Cardiac atrium fibroblast (primary cell): ENCODE data around the genes GLYATL3, PGK2 and MCM3.

- RAMPAGE, long total RNA: no peak
Measured at GRCh38 chr6:49499714-49500177, at the start of gene GLYATL3. GLYATL3 (plus strand) TSS chr6:49499923.

- RAMPAGE, long total RNA: no peak
Measured at GRCh38 chr6:49556370-49556862, 5.9 kb downstream of the C6orf141 start.

- RAMPAGE, long total RNA: no peak
Measured at GRCh38 chr6:49786911-49787702, at the start of gene PGK2. PGK2 (minus strand) TSS chr6:49787285.

- RAMPAGE, long total RNA: no peak
Measured at GRCh38 chr6:51671907-51672108, 415.6 kb downstream of the PKHD1 start.

DNA sequence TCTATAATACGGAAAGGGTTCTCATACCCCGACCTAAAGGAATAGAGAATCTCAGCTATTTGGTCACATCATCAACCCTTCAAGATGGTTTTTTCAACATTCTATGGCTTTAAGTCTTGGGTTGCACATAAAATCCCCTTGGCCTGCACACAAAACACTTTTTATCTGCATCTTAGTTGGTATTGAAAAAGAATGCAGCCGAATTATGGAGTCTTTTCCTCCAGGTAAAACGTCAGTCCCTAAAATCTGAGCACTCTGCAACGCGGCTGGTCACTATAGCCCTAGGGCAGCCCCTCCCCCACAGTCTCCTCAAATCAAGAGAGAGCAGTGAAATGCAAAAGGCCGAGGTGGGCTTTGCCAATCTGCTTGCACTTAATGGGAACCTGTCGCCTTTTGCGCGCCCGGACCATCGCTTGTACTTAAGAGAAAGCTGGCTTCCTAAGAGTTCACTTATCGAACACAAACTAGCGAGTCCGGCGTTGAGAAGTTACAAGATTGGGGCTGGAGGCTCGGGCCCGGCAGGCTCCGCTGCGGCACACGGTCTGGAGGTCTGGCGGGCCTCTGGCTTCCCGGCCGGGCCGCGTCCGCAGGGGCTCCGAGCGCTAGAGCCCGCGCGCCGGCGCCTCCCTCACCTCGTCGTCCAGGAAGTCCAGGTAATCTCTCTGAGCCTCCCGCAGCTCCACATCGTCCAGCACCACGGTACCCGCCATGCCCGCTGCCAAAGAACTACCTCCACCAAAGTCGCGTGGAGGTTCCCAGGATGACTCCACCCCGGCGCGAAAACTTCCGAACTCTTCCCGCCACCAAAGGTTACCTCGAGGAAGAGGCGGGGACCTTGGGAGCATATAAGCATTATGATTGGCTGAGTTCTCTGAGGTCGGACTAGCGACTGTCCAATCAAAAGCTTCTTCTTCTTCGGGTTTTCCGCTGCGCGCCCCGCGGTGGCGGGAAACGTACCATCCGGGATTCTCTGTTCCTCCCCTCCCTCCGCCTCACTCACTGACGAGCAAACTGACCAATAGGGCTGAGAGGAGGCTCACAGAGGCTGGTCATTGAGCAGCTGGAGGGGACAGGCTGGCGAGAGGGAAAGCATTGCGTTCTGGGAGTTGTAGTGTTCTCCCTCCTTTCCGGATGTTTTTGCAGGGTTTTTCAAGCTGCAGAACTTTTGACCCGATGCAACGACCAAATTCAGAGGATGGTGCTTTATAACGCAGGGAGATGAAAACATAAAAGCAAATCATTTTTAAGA lies at the start of gene MCM3:
MCM3 (minus strand) TSS at position 778 of the 1,249 bp plus-strand sequence.
- RAMPAGE, long total RNA: no peak

DNA sequence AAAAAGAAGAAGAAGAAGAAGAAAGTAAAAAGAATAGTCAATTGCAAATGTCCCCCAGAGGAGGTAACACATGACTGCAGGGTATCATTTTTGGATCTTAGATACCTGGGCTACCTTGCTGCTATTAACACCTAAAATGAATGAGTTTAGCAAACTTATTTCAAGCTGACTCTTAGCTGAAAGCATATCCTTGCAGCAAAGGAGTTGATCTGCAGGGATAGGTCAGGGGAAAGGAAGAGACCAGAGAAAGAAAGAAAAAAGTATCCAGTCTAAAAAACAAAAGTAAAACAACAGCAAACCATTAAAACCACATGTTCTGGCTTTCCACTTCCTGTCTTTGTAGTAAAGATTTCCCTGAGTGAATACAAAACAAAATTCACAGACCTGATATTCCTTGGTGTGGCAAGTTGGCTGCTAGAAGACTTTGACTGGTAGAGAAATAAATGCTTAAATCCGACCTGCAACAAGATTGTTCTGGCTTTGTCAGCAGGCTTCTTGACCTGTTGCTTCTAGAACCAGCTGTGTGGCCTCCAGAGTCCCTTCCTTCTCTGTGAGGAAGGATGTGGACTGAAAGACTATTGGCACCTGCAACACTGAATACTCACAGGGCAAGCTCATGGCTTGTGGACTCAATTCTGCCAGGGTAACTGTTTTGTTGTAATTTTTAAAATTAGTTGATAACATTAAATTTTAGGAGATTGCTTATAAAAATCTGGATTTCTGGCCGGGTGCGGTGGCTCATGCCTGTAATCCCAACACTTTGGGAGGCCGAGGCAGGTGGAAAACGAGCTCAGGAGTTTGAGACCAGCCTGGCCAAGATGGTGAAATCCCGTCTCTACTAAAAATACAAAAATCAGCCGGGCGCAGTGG lies 23.5 kb upstream of the MCM3 start:
- RAMPAGE, long total RNA: no peak

GRCh38 chr6:52403003-52403642 lies 17.0 kb upstream of the EFHC1 start:
- RAMPAGE, long total RNA: no peak

DNA sequence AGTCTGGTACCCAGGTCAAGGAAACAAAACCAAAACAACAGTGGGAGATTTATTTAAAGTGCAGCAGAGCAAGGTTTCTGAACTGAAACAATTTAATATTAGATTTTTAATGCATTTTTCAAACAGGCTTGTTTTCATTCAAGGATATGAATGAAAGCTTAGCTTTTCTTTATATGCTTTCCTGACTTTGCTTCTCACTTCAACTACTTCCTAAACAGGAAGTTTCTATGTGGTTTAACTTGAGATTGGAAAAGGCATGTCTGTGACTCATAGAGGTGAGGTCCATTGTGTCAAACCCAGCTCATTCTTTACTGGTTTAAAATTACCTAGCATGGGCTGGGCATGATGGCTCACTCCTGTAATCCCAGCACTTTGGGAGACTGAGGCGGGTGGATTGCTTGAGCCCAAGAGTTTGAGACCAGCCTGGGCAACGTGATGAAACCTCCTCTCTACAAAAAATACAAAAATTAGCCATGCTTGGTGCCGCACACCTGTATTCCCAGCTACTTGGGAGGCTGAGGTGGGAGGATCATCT lies 34.4 kb downstream of the EFHC1 start:
- RAMPAGE, long total RNA: no peak

DNA sequence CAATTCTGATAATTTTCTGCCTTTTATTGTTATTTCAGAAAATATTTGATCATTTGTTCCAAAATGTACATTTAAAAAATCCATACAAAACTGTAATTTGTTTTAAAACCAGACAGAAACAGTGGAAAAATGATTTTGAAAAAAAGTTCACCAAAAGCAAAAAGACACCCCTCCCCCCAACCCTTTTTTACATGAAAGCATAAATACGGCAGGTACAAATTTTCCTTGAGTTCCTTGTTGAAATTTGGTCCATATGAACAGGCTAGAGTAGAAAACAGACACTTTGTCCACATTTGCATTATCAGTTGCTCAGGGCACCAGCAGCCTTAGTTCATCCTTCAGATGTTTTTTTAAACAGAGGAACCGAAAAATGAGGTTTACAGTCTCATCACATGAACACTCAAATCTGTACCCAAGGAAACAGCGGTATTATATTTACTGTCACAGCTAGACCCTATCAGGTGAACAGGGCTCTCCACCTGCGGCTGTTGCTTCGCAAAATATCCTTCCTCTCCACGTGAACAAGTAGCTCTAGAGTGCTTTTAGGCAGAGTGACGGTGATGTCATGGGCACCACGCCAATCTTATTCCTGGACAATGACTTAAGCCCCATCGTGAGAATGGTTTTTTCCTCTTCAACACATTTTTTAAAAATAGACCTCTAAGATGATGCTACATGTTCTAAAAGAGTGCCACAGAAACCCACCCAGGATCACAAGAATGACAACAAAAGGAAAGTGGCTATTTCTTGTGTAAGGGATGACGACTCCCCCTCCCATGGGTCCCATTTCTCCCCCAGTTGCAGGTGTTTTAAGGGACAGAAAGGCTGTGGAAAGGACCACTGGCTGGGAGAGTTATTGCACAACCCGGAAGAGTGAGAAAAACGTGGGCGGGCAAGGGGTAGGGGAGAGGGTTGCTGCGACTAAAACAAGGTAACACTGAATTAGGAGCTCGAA lies 77.5 kb downstream of the EFHC1 start:
- RAMPAGE, long total RNA: no peak

DNA sequence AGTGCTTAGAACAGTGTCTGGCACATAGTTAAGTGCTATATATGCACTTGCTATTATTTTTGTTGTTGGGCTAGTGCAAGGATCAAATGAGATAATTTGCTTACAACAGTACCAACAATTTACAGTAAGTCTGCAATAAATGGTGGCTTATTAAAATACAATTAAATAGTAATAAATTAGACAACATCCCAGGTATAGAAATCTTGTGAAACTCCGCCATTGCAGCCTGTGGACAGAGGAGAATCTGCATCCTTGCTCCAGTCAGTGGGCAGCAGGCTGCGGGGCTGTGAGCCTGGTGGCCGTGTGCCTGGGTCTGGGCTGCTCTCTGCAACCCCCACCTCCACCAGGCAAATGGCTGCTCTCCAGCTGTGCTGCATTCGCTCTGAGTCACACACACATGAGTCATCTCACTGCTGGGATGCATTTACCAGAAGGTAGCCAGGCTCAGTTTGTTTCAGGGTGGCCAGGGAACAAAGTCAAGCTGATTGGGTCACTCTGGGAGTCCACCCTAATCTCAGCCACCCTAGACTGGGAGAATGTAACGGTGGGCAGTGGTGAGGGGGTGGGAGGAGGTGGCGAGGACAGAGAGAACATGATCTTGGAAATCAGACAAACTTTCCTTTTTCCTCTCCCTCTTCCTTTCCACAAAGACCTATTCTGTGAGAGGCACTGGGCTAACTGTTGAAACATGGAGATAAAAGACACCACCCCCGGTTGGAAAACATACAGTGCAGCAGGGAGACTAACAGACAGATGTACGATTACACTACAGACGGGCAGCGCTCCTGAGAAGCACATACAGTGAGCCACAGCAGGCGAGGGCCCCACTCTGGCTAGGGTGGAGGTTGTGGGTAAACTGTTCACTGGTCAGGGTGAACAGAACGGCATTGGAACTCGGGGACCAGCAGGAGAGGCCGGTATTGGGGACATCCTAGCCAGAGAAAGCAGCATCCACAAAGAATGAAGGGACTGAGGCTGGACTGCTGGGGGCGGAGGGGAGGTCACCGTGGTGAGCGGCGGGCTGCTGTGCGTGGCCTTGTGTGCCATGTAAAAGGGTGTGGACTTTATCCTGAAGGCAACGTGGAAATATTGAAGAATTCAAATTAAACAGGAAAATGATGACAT lies 59.2 kb downstream of the TRAM2 start:
- RAMPAGE, long total RNA: no peak

DNA sequence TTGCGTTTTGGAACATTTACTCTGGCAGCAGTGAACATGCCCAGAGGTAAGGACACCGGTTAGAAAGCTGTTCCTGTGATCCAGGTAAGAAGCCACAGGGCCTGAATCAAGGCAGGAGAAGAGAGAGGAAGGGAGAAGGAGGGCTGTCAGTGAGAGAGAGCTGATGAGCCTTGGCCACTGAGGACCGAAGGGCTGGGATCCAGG lies 58.5 kb downstream of the TRAM2 start:
- RAMPAGE, long total RNA: no peak

DNA sequence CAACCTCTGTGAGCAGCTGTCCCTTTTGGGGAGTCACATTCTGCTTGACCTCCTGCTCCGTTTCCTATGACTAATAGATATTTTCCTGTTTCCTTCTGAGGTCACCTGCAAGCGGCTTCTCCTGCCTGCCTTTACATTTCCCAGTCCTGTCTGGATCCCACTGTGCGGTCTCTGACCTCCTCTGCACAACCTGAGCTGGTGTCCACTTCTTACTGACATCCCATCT lies 54.2 kb downstream of the TRAM2 start:
- RAMPAGE, long total RNA: no peak

GRCh38 chr6:53112316-53112868 lies 36.2 kb downstream of the GCM1 start:
- RAMPAGE, long total RNA: no peak

- RAMPAGE, long total RNA: no peak
Measured at GRCh38 chr6:53236316-53237047, 87.8 kb upstream of the GCM1 start.

- RAMPAGE, long total RNA: no peak
Measured at GRCh38 chr6:53281702-53282499, 66.8 kb downstream of the ELOVL5 start.

GRCh38 chr6:53303657-53304398 lies 44.9 kb downstream of the ELOVL5 start:
- RAMPAGE, long total RNA: no peak

DNA sequence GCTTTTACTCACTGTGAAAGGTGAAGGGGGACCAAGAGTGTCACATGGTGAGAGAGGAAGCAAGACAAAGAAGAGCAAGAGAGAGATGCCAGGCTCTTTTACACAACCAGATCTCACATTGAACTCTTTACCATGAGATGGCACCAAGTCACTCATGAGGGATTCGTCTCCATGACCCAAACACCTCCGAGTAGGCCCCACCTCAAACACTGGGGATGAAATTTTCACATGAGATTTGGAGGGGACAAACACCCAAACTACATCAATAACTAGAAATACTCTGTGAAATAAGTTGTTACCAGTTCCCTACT lies 16.9 kb downstream of the ELOVL5 start:
- RAMPAGE, long total RNA: no peak

DNA sequence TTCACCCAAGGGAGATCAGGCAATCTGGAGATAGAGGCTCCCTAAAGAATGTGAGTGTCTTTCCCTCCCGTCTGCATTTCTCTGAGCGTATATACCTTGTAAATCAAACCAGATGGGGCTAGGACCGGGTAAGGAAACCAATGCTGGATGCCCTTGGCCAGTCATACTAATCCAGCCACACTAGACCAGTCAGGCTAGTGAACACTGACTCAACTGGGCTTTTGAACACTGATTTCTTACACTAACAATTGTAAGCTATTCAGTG lies 8.0 kb downstream of the ELOVL5 start:
- RAMPAGE, long total RNA: no peak

GRCh38 chr6:53358434-53358720 lies 9.6 kb upstream of the ELOVL5 start:
- RAMPAGE, long total RNA: no peak

GRCh38 chr6:53508436-53509018 lies 36.4 kb downstream of the GCLC start:
- RAMPAGE, long total RNA: no peak